ENCODE measurements around a stretch of chr3.

DNA sequence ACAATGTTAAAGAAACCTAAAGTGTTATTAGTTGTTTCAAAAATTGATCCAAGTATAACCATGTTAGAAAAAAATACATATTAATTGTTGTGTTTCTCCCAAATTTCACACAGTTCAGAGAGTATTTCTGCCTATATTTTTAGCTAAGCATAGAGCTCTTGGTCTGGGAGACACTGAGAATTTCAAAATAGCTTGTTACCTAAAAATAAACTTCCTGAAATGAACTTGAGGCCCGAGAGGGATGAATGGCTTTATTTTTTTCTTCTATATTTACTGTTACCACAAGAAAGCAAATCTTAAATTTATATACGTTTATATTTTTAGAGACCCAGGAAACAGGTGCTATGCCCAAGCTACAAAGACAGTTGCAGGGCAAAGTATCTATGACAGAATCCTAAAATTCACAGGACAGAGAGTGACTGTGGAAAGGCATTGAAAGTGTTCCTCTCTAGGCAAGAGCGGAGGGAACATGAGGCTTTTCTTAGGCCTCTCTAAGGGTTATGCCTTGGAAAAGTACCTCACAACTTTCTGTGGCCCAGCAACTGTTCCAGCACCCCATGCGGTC is 36.4 kb downstream of the TGFBR2 start:
- PRO-cap: no peak
- RRBS: no CpG with 5 or more reads among the region's 4 CpGs

DNA sequence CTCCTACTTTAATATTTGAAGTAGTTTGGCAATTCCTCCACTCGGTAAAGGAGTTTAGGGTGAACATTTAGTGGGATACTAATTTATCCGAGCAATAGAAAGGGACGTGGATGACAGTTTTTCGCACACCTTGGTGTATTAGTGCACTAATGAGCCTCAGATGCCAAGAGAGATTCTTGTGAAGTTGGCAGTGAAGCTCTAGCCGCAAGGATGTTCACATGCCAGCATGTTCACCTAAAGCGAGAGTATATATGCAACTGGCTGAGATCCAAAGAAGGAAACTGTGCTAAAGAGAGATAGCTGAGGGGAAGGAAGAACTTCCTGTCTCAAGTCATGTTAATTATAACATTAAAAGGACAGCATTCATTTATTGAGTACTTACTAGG is 58.5 kb downstream of the TGFBR2 start:
- PRO-cap: unidirectional peak, plus-strand start at position 292 of the sequence
- RRBS: no CpG with 5 or more reads among the region's 6 CpGs

DNA sequence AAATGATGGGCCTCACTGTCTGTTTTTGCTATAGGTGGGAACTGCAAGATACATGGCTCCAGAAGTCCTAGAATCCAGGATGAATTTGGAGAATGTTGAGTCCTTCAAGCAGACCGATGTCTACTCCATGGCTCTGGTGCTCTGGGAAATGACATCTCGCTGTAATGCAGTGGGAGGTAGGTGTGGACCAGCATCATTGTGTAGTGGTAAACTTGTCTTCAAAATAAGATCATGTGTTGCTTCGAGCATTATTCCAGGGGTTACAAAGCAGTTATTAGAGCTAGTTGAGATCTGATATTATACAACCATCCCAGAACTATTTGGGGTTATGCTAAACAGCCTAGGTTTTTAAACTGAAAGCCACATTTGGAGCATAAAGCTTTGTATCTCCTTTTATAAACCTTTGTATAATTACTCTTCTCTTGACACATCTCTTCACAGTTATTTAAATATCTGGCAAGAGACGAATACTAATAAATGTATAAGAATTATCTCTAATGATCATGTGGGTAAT is 67.7 kb downstream of the TGFBR2 start:
- PRO-cap: no peak
- RRBS: no CpG with 5 or more reads among the region's 4 CpGs

DNA sequence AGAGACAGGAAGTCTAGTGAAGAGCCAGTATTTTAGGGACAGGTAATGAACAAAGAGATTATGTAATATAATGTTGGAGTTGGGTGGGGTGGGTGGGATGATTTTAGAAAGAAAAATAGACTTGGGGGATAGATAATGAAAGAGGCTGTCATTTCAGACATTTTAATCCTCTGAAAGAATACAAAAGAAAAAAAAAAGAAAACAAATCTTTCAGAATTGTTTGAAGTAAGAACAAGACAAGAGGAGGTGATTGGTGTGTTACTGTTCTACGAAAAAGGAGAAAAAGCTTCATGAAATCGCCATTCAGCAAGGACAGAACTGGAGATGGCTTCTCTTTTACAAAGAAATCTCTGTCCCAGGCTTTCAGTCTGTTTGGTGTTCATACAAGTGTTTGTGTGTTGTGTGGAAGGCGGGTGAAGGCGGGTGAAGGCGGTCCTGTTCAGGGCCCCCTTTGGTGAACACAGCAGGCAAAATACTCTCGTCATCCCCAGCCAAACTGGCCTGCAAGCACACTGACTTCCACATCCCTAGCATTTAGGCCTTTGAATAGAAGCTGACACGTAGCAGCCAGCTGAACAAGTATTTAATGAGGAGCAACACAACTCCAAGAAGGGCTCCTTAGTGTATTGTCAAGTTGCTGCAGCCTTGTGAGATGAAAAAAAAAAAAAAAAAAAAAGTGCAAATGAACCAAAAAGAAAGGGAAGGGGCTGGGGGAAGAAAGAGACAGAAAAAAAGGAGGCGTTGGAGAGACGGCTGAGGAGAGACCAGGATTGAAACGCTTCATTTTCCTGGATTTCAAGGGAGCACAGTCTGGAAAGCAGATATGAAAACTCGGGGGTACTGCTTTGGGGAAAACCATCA is 74.3 kb downstream of the TGFBR2 start:
- PRO-cap: unidirectional peak, plus-strand start at position 733 of the sequence
- RRBS: no CpG with 5 or more reads among the region's 11 CpGs

DNA sequence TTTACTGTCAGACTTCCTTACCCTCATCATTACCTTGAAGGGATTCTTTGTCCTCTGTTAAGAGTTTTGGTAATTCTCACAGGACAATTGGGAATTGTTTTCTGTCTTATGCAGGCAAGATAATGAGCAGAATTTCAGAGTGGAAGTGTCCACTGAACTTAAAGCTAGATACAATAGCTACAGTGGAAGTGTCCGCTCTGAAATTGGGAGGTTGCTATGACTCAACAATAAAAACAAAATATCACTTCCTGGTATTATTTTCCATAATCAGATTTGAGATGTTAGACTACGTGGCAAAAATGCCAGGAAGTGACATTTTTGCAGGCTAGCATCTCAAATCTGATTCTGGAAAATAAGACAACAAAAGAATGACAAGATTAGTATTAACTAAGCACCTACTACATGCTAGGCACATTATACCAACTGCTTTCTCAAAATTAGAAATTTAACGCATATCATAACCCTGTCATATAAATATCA is 267.1 kb upstream of the STT3B start:
- PRO-cap: no peak
- RRBS: no CpG with 5 or more reads among the region's 3 CpGs

- PRO-cap: no peak
- RRBS: no CpG with 5 or more reads among the region's 3 CpGs
Measured at GRCh38 chr3:31522110-31522685, 10.5 kb upstream of the STT3B start.

DNA sequence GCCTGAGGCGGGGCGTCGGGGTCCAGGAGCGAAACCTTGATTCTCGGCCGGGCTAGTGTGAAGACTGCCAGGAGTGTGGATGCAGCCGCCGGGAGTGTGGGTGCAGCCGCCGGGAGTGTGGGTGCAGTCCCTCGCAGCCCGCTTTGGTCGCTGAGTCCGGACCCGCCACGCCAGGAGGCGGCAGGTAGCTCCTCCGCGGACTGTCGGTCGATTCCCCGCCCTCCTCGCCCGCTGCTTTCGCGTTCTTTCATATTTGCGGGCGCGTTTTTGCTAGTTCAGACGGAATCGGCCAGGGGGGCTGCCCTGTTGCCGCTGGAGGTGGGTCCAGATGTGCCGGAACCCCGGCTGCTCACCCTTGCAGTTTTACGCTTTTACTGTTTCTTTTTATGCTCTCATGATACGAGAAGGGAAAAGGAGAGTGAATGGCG is 792 bp downstream of the STT3B start:
- PRO-cap: bidirectional peak, plus-strand start at position 55 of the sequence, minus-strand start outside the sequence; bidirectional peak, plus-strand start at position 278 of the sequence, minus-strand start at position 96 of the sequence
- RRBS: 1% methylated on average over 9 of the region's 37 CpGs

- PRO-cap: no peak
- RRBS: no CpG with 5 or more reads among the region's 3 CpGs
Measured at GRCh38 chr3:31592806-31593277, 60.1 kb downstream of the STT3B start.

GRCh38 chr3:31876332-31876902 is 104.6 kb downstream of the OSBPL10 start:
- PRO-cap: no peak
- RRBS: no CpG with 5 or more reads among the region's 8 CpGs

- PRO-cap: no peak
- RRBS: no CpG with 5 or more reads among the region's 5 CpGs
Measured at GRCh38 chr3:32045194-32045913, 61.1 kb upstream of the GPD1L start.

GRCh38 chr3:32201106-32201773 is 37.2 kb upstream of the CMTM8 start:
- PRO-cap: no peak
- RRBS: 45% methylated on average over 2 of the region's 10 CpGs

DNA sequence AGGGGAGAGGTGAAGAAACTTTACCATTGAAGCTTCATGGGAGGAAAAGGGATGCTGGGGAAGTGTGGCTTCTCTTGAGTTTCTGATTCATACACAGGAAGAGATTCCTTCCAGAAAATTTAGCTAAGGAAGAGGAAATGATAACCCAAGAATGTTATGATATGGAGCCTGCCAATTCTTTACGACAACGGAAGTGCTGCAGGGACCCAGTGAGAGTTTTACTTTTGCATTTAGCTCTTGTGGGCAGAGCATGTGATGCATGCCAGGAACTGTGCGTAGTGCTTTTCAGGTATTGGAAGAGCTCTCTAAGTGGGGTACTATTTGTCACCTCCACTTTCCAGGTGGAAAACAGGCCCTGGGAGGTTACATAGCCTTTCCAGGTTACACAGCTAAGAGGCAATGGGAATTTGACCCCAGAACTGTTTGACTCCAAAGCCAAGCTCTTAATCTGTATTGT is 22.9 kb downstream of the CMTM7 start:
- PRO-cap: no peak
- RRBS: no CpG with 5 or more reads among the region's 3 CpGs

DNA sequence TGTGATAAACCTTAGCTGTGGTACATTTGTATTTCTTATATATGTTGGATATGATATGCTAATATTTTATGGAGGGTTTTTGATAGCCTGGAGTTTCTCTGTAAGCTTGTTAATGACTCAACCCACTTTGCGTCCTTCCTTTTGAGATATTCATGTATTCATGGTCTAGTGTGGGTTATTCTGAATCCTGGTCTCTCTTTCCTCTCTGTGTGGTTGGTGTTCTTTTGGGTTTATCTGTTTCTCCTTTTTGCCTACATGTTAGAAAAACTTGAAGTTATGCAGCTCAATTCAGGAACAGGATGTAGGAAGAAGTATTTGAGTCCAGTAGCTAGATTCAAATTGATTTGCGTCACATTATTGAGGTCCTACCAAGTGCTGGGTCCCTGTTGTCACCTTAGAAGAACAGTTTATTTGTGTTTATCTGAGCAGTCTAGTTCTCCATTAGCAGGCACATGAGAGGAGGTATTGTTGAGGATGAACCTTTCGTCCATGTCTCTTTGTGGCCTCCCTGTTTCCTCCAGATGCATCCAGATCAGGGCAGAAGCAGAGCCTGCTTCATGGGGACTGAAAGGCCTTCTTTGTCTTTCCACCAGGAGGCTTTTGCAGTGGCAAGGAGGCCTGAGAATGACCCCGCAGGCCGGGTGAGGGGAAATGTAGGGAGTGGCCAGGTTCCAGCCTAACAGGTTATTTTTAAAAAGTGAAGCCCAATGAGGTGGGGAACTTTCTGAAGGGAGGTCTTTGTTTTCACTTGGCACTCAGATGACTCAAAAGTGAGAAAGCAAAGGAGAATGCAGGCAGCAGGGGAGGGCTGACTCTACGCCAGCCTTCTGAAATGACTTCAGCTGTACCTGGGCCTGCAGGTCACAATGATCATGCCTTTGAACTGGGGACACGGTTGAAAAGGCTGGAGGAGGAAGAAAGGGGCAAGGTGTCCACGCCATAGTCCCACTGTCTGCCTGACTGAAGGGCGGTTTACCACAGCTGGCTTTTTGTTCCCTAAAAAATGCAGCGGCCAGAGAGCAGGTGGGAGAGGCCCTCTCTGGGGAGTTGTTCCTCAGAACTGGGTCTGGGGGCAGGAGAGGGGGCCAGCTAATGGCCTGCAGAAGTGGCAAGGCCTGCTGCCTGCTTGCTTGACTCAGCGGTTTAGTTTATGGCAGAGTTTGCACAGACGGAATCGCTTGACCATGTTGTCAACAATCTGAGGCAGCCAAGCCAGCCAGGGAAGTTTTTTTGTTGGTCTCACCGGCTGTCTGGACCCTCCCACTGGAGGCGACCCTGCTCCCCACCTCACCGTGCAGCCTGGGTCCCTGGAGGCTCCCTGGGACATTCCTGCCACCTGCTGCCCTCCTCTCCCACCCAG is 28.5 kb downstream of the CMTM7 start:
- PRO-cap: unidirectional peak, plus-strand start at position 781 of the sequence
- RRBS: no CpG with 5 or more reads among the region's 16 CpGs

- PRO-cap: no peak
- RRBS: no CpG with 5 or more reads among the region's 3 CpGs
Measured at GRCh38 chr3:32482118-32483298, 20.1 kb downstream of the CMTM6 start.

- PRO-cap: no peak
- RRBS: no CpG with 5 or more reads among the region's 4 CpGs
Measured at GRCh38 chr3:32800391-32800883, 17.4 kb upstream of the TRIM71 start.

- PRO-cap: no peak
- RRBS: 20% methylated on average over 2 of the region's 15 CpGs
Measured at GRCh38 chr3:32815776-32816310, 2.0 kb upstream of the TRIM71 start.

DNA sequence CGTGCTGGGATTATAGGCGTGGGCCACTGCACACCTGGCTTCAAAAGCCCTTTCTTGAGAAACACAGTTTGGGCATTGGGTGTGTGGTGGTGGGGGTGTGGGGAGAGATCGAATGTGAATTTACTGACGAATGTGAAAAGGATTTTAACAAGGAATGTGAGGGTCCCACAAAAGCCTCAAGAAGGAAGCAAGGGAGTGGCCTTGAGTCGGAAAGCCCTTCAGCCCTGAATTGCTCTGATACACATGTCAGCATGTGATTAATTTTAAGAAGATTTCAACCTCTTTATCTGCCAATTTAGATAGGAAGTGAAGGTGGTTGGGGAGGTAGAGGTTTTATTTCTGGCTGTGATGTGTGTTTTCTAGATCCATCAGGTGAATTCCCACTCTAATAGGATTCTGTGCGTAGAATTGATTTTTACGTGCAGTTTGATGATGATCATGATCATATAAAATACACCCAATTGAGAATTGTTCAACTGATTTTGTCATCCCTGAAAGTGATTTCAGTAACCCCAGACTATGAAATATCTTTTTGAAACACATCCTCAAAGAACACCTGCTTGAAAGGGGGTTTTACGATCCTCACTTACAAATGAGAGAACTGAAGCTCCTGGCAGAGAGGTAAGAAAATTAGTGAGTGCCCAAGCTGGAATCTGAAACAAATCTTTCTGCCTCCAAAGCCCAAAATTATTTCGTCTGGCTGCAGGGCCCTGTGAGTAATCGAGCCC is 1.2 kb downstream of the CCR4 start:
- PRO-cap: no peak
- RRBS: no CpG with 5 or more reads among the region's 10 CpGs

GRCh38 chr3:32969676-32970097 is 18.2 kb downstream of the CCR4 start:
- PRO-cap: no peak
- RRBS: 100% methylated on average over 1 of the region's 4 CpGs

GRCh38 chr3:33389620-33390524 is 50.3 kb downstream of the UBP1 start:
- PRO-cap: no peak
- RRBS: no CpG with 5 or more reads among the region's 8 CpGs

DNA sequence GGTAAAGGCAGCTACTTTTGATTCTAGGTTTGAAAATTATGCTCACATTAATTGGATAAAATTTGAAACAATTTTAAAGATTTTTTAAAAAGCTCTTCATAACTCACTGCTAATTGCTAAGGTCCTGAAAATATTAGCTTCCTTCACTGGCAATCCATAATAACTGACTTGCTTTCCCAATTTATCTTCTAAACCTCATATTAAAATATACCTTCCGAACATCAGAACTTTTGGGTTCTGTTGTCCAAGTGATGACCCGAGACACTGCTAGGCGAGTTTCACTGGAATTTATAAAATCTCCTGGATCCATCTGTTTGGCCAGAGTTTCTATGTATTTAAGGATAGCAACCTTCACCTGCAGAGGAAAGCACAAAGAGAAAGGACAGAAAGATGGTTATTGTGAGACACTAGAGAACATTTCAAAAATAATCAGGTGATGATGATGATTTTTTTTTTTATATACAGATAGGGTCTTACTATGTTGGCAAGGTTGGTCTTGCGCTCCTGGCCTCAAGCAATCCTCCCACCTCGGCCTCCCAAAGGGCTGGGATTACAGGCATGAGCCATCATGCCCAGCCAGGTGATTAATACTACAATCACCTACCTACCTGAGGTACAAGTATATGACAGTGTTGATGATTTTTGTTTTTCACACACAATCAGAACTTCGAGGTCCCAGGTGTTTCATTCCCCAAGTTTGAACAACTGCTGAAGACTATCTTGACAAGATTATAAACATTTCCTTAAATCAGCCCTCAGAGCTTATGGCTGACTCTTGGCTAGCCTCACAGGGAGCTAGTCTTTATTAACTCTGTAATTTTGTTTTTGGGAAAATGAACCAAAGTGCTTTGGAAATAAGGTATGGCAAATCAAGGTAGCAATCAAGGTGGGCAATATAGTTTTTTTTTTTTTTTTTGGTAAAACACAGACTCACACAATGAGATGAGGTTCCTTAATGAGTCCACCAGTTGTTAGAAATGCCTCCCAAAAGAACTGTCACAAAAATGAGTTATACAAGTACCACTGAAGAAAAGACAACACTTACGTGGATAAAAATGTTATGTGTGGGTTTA is 111.2 kb upstream of the UBP1 start:
- PRO-cap: no peak
- RRBS: no CpG with 5 or more reads among the region's 7 CpGs

All from kidney (tissue), 2 donors.